Camera-type eye (tissue), 1 donor: ENCODE data around the gene S100P.

- RAMPAGE, long total RNA: start-site peak on the plus strand at chr4:6675196-6675263, 15 reads
Measured at GRCh38 chr4:6674789-6675738, 1.2 kb downstream of the ENSG00000170846 start.

DNA sequence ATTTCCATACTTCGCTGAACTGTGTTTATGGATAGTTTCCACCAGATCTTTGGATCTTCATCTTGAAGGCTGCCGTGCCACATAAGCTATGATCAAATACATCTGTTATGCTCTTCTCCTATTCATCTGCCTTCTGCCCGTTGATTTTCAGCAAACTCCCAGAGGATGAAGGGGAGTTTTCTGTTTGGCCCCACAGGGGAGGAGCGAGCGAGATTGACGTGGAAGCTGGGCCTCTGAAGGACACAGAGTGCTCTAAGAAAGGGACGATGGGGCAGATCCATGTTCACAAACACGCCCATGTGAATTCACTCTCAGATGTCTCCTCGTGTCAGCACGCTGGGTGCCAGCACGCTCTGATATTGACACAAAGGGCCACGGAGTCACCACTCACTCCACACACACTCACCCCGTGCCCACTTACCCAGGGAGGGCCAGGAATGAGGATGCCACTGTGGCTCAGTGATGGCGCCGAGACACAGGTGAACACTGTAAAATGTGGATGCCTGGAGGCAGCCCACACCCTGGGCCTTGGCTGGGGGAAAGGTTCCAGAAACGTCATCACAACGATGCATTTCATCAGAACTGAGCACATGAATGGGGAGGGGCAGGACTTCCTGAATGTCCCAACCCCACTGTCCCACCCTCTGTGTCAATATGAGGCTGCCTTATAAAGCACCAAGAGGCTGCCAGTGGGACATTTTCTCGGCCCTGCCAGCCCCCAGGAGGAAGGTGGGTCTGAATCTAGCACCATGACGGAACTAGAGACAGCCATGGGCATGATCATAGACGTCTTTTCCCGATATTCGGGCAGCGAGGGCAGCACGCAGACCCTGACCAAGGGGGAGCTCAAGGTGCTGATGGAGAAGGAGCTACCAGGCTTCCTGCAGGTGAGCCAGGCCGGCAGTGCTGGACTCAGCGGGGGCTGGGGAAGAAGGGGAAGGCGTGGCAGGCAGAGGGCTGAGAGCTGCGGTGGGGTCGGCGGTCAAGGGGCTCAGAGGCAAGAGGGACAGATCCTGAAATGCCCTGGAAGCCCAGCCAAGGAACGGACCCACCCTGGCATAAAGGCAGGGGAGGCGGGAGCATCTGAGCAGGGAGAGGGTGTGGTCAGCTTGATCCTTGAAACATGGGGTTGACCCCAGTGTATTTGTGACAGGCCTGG, at the start of gene S100P:
Gene S100P, plus strand, starts transcription at position 695 of the 1,159 bp plus-strand sequence.
- RAMPAGE, long total RNA: no peak

DNA sequence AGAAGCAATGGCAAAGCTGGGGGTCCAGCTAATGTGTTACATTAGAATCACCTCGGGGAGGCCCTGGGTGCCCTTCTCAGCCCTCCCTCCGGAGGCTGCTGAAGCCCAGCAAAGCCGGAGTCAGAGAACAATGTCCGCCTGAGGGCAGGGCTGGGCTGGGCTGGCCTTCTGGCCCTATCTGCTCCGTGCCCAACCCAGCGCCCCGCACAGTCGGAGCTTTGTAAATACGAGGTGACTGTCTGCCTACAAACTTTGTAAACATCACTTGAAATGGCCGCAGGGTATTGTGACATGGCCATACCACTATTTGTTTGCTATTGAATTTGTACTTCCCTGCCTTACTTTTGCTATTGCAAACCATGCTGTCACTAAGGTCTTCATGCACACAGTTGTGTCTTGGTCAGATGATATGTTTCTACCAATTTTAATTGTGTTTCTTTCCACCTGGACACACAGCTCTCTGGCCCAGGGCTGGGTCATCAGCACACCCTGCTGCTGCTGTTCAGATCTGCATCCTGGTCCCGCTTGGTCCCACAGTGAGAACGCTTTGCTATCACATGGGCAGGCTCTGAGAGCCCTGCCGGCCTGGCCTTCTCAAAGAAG, 2.1 kb downstream of the S100P start:
- RAMPAGE, long total RNA: no peak

DNA sequence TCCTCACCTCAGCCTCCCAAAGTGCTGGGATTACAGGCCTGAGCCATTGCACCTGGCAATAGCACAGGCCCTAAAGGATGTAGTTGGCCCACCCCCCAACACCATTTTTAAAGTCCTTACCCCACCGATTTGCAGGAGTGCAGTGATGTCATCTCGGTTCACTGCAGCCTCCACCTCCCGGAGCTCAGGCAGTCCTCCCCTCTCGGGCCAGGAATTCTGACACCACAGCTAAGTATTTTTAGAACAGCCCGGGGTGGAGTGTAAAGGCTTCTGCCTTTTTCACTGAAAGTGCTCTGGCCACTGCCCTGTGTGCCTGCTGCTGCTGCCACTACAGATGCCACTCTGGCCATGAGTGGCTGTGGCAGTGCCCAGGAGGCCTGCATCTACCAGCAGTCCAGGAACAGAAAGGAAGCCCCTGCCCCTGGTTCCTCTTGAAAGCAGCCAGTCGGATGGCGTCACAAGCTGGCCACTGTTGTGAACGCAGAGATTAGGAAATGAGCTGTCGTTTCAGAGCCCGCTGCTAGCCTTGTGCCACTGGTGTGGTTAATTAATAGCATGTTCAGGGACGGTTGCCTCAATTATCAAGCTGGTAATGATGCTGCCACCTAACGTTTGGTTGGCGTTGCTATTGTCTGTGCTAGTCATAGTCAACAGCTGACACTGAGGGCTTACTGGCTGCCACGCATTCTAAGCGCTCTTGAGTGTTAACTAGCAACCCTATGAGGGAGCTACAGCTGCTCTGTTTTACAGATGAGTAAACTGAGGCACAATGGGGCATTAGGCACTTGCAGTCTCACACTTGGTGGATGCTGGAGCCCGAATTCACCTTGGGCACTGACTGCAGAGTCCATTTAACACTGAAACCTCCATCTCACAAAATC, 23.5 kb upstream of the TBC1D14 start:
- RAMPAGE, long total RNA: no peak

DNA sequence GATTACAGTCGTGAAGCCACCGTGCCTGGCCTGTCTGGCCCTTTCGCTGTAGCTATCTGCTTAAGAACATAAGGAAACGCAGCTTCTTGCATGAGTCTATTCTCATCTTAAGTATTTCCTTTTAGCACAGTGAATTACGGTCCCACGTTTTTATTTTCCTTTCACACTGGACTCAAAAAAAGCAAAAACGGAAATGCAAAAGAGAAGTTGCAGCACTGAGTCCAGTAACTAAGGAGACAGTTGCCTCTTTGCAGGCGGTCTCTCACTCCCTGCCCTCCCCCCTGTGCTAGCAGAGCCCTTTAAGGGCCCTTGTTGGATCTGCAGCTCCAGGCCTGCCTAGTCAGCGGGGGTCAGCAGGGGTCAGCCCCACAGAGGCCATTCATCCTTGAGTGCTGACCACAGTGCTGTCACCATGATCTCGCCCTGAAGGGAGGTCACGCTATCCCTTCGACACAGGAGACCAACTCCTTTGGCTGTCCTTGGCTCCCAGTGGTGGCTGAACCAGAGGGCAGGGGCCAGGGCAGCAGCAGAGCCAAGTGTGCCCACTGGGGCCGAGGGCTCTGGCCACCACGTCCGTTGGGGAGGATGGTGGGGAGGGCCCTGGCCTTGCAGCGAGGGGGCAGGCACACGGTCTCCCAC, 21.7 kb upstream of the TBC1D14 start:
- RAMPAGE, long total RNA: no peak

- RAMPAGE, long total RNA: no peak
Measured at GRCh38 chr4:6892067-6892909, 17.3 kb upstream of the TBC1D14 start.

DNA sequence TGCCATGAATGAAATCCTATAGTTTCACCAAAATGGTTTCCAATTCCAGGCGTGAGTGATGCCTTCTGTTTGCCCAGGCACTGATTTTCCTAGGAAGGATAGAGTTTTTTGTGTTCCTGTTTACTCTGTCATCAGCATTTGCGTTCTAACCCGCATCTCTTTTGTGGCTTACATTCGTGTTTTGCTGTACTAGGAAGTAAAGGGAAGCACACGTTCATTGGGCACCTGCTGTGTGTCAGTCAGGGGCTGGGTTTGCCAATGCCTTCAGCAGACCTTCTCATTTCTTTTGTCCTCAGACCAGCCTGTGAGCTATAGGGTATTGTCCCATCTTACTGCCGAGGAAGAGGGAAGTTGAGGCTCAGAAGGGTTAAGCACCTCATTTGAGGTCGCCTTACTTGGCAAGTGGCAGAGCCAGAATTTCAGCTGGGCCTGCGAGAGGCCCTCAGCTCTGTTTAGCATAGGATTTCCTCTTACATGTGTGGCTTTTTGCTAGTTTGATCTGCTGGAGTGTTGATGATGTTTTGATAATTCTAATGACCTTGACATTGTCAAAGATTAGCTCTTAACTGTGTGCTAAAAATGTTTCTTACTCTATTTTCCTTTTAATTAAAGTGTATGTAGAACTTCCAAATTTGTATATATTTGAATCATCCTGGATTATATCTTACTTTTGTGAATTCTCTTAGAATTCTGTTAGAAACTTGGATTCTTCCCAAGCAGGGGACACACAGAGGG, 8.8 kb downstream of the TBC1D14 start:
- RAMPAGE, long total RNA: no peak

DNA sequence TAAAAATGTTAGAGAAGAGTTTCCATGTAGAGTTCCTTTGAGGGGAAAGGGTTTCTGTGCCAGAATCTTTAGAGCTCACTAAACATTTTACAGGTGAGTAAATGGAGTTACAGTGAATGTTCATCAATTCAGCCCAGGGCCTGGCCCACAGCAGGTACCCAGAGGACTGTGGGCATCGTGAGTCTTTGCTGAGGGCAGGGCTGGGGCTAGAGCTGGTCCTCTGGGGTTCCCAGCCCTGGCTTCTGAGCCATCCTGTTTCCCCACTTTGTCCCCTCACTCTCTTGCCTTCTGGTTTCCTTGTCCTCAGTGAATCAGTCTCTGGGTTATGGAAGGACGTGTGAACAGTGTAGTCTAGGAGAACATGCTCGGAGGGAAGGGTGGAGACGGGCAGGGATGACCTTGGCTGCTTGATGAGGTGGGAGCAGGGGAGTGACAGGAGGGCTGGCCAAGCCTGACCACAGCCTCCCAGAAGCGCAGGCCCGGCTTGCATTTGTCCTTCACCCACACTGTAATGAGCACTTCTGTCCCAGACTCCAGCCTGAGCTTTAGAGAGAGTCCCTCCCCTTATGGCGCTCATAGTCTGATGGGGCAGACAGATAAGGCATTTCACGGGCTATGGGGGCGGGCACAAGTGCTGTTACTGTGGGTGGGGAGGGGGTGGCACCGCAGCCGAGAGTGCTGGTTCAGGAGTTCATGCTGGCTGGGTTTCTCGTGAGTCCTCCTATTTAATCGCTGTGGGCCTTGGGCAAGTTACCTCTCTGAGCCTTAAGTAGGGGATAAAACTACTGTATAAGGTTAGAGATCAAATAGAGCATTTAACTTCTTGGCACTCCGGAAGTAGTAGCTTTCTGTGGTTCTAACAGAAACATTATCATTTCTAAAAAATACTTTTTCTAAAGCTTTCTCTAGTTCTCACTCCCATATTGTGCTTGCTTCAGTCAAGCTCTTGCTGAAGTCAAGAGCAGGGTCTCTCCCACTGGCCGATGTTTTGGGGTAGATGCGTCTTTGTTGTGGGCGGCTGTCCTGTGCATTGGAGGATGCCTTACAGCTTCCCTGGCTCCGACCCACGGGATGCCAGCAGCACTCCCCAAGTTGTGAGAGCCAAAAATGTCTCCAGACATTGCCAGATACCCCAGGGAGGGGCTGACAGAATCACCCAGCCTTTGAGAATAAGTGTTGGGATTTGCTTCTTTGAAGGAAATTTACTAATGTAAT, 17.4 kb downstream of the TBC1D14 start:
- RAMPAGE, long total RNA: no peak

- RAMPAGE, long total RNA: no peak
Measured at GRCh38 chr4:6944144-6945053, 34.8 kb downstream of the TBC1D14 start.

GRCh38 chr4:7256754-7257308, 64.5 kb downstream of the SORCS2 start:
- RAMPAGE, long total RNA: no peak

DNA sequence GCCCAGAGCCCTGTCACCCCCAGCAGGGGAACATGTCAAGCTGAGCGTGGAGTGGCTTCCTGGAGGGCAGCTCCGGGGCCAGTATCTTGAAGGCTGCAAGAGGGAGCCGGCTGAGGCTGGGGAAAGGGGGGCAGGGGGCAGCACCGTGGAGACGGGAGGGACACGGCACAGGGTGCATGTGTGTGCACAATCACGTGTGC, 64.0 kb upstream of the PSAPL1 start:
- RAMPAGE, long total RNA: no peak

DNA sequence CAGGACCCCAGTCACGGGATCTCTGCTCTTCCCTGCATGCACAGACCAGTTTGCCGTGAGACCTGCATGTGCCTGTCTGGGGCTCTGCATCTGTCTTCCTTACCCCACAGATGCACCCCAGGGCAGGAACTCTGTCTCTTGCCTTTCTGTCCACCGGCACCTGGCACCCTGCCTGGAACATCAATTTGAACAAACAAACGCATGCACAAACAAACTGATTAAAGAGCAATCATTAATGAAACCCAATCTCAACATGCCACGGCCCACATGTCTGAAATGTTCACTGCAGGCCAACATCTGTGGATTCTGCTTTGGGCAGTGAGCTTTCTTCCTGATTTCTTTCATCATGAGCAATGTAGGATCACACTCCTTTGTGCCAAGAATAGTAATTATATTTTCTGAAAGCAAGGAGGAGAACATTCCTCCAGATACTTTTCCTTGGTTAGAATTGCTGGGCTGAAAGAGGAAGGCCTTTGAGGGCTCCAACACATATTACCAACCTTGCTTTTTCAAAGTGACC, 113.0 kb upstream of the PSAPL1 start:
- RAMPAGE, long total RNA: no peak

DNA sequence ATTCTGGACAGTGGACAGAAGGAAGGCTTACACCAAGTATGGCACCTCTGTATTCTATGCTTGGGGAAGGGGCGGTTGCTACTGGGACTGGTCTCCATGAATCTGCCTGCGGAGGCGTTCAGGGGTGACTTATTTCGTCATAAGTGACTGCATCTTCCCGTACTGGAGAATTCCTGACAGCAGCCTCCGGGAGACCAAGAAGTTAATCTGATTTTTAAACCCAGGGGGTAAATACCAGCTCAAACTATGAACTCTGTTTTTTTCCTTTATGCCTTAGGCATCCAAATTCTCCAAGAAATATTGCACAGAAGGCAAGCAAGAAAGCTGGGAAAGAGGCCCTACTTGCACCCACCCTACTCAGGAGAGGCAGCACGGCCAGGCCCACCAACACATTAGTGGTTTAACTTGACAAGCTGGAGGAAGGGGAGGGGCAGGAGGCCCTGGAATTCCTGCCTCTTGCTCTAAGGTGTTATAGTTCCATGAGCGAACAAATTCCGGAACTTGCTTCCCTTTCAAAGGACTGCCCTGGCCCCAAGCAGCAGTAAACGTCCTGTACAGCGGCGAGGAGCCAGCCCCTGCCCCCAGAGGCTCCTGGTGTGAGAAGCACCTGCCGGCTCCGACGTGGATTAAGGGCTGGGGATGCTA, 177.2 kb downstream of the AFAP1 start:
- RAMPAGE, long total RNA: no peak

DNA sequence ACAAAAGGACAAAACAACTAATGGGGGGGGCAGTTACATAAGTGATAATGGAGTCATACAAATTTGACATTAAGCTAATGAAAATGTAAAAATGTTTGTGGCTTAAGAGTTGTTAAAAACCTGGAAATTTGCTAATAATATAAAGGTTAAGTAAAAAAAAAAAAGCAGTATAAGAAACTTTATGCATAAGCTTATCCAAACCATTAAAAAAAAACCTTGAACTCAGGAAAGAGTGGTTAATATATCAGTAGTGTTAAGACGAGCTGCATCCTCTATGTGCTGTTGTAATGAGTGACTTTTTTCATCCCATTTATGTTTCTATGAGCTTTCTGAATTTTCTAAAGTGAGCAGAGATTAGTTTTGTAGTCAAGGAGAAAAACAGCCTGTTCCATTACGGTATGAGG, 122.0 kb downstream of the AFAP1 start:
- RAMPAGE, long total RNA: no peak

DNA sequence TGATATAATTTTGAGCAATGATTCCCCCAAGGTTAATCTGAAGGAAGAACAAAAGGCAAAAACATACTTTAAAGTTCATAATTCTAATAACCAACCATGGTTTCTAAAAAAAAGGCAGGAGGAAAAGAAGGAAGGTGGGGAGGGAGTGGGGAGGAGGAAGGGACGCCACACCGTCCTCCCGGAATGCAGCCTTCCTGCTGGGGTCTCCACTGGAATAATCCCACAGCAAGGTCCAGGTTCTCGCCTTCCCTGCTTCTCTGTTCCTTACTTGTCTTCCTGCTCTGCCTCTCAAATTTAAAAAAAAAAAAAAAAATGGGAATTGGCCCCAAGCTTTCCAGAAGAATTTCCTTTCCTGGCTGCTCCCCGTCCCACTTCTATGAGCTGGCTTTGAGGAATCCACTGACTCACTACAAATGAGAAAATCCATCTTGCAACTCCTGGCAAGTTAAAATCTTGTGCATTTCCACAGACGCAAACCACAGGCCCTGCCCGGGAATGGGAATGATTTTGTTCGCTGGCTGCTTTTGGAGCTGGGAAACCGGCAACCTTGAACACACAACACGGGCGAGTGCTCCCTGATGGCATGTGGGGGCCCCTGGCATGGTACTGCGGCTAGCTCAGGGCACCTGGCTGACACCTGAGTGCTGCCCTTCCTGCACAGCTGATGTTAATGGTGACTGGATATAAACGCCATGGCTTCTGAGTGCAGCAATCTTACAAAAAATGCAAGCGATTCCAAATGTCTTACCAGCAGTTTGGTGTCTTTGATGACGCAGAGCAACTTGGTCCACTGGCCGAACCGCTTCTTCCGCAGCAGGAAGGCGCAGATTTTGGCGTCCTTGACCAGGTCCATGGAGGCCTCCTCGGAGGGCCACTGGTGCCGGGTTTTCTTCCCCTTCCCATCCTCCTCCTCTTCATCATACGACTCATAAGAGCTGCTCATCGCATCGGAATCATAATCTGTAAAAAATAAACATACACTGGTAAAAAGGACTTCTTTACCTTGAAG, 97.0 kb downstream of the AFAP1 start:
- RAMPAGE, long total RNA: no peak

DNA sequence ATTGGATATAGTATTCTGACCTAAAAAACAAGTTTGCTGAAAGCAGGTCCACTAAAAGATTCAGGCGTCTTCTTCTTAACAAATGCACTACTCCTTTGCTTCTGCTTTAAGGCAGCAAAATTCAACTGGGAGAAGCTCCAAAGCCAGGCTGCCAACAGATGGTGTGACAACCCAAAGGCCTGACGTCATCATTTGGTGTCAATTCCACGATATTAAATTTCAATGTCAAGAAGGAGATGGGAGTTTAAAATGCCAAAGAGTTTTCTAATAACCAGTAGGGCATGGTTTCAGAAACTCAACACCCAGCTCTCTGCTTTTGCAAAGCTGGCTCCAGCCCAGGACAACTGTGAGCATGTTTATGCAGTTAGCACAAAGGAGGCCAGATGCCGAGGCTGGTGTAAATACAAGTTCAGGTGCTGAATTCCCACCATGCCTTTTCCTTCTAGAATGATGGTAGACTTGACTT, 67.4 kb downstream of the AFAP1 start:
- RAMPAGE, long total RNA: no peak

DNA sequence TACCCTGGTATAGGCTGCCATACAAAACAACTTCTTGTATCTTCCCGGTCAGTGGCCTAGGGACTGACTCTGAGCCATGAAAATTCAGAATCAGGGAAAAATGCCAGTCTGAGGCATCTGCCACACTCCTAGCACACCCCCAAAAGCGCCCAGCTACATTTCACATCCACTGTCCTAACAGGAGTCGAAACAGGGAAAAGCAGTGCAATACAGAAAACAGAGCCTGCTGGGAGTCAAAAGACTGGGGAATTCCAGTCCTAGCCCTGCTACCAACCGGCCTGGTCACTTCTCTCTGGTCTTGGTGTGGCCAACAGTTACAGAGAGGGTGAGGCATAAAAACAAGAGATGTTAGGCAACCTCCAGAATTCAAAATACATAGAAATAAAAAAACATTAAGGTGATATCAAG, 29.6 kb downstream of the AFAP1 start:
- RAMPAGE, long total RNA: no peak

GRCh38 chr4:7938447-7939482, 896 bp downstream of the AFAP1 start:
- RAMPAGE, long total RNA: no peak

- RAMPAGE, long total RNA: no peak
Measured at GRCh38 chr4:7941173-7941748, 1.6 kb upstream of the AFAP1 start.

DNA sequence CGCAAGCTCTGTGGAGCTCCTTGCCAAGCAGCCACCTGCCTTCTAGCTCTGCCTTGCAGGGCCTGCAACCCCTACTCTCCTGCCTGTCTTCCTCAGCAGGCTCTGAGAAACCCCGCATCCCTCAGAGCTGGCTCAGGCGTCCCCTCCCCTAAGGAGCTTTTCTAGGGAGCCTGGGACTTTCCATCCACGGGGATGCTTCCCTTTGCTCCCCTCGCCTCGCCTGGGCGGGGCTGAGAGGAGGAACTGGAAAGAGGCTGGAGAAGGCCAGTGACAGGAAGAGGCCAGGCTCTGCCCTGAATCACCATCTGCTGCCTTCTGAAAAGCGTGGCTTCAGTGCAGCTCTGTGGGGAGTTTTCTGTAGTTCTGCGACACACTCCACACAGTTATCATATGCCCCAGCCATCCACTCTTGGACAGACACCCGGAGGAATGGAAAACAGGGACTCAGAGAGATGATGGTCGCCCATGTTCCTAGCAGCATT, 28.3 kb upstream of the AFAP1 start:
- RAMPAGE, long total RNA: no peak